ENCODE data around the gene RAB14.

DNA sequence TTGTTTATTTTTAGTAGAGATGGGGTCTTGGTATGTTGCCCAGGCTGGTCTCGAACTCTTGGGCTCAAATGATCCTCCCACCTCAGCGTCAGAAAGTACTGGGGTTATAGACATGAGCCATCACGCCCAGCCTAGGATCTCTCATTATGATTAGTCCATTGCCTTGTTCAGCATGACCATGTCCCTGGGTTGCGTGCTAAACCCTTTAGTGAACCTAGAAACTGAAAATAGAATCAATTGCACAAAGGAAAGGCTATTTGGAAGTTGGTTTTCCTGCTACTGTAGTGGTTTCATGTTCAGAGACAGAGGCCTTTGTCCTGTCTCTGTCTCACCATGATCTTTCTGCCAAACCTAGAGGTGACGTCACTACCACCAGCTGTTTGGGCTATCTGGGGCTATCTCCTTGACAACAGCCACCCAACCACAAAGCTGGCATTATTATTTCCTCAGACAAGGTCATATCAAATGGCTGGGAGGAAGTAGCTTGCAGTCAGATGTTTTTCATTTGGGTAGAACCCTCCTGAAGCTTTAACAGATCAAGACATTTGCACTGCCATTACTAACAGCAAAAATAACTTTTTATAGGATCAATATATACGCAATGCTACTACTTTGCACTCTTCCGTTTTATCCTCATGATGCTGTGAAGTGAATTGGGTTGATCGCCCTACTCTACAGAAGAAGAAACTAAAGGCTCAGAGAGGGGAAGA lies 4.0 kb upstream of the CDK5RAP2 start:
- RRBS, result no CpG with 5 or more reads among the region's 8 CpGs

- RRBS, result no CpG with 5 or more reads among the region's 2 CpGs
These were observed 2.6 kb downstream of the MEGF9 start for GRCh38 chr9:120711728-120712107.

DNA sequence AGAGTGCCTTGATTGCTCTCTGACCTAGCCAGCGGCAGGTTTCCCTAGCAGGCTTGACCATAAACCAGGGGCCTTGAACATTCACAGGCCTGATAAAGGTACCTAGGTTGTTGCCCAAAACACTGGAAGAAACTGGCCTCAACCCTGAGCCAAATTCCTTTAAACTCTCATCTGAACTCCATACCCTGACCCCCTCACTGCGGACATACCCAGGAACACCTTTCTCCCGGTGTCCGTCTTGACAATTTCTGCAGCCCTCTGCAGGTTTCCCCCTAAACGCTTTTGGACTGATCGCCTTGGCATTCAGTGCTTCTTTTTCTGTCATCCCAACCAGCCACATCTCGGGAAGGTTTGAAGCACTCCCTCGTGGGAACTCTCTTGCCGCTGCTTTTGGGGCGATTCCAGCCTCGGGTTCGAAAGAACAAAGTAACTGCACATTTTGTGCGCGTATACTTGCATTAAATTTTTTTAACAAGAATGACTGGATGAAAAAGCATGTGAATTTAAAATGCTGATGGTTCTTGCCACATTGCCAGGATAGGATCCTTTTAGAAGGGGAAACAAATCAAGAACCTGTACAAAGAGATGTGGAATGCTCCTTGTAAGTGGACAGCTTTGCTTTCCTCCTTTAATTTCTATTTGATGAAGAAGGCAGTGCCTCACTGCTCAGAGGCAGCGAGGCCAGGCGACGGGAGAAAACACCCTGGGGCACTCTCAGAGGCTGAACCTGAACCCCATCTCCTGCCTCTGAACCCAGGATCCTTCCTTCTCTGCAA lies 694 bp downstream of the PSMD5 start:
- RRBS, result no CpG with 5 or more reads among the region's 17 CpGs

DNA sequence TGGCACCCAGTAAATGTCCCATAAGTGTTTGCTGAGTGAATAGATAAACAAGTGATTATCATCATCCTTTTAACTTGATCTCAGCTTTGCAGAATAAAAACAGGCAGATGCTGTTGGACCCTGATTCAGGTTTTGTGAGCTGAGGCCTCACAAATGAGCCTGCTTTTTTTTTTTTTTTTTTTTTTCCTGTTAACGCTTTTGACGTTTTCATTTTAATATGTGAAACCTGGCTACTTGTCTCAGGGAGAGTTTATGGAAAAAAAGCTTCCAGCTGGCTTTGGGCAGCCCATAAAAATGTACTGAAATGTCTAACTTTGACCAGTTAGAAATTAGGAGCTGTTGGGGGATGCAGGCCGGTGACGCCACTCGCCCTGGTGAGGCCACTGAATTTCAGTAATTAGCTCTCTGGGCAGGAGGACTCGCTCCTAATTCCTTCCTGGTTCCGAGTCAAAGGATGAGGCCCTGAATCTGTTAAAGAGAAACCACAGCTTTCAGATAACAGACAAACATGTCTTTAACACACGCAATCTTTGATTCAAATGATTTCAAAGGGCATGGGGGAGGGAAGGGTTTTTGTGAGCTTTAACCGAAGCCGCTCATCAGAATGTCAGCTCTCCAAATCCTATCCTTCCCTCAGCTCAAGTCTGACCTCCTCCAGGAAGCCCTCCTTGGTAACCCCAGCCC lies 13.3 kb upstream of the PHF19 start:
- RRBS, result no CpG with 5 or more reads among the region's 10 CpGs

- RRBS, result no CpG with 5 or more reads among the region's 10 CpGs
These were observed 10.0 kb downstream of the TRAF1 start for GRCh38 chr9:120916431-120917135.

DNA sequence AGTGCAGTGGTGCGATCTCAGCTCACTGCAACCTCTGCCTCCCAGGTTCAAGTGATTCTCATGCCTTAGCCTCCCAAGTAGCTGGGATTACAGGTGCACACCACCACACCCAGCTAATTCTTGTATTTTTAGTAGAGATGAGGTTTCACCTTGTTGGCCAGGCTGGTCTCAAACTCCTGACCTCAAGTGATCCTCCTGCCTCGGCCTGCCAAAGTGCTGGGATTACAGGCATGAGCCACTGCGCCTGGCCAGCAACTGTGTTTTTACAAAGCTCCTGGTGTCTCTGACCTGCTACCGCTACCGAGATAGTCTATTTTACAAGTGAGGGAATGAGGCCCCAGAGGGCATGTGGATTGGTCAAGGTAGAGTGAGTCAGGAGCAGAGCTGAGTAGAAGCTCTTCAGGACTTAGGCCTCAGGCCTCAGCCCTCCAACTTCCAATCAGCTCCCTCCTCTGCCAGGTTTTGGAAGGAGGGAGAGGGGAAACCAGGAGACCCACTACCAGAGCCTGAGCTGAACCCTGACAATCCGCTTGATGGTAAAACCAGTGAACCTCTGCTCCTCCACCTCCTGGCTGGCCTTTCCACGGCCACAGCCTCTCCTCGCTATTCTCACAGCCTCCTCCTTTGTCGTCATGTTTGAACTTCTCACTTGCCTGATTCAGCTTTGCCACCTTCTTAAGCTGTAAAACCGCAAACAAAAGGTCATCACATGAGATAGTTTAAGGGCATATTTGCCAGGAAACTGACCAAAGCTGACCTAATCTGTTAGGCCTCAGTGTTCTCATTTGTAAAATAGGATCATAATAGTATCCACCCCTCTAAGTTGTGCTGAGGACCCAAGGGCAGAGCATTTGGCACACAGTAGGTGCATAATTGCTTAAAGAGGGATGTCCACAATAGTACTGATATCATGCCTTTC lies 1.9 kb downstream of the TRAF1 start:
- RRBS, result no CpG with 5 or more reads among the region's 10 CpGs

- RRBS, result no CpG with 5 or more reads among the region's 6 CpGs
These were observed 61.1 kb downstream of the C5 start for GRCh38 chr9:120988765-120989504.

GRCh38 chr9:121157463-121158376 lies 43.9 kb downstream of the RAB14 start:
- RRBS, result no CpG with 5 or more reads among the region's 7 CpGs

DNA sequence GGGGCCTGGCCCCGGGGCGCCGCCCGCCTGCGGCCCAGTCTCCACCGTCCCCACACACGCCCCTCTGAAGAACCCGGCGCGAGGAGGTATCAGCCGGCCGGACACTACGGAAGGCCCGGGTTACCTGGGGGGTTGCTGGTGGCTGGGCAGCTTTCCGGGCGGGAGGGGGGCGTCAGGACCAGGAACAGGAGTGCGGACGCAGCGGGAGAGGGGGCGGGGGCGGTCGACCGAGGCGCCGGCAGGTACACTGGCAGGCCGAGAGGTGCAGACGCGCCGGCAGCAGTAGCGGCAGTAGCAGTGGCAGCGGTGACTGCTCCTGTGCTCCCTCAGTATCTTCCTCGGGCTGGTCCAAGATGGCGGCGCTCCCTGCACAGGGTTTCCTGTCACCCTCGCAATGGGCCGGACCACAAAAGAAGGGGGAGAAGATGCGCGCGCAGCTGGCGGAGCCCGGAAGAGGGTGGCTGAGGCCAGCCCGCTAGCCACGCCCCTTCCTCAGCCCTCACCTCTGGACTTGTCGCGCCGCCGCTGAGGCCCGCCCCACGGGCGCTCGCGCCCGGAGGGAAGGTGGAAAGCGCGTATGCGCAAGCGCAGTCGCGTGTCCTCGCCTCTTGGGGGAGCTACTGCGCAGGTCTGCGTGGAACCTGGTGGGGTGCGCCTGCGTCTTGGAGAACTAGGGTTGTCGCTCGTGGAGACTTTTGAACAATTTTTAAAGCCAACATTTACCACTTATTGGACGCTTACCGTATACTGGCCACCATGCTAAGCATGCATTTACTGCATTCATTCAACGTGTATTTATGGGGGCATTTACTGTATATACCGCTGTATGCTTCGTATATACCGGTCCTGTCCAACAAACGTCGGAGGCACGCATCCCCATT lies at the start of gene RAB14:
Gene RAB14, minus strand, starts transcription at position 355 of the 881 bp plus-strand sequence.
- RRBS, result 1% methylated on average over 41 of the region's 76 CpGs

GRCh38 chr9:121268462-121269370 lies 754 bp downstream of the GSN start:
- RRBS, result under 1% methylated on average over 3 of the region's 18 CpGs

DNA sequence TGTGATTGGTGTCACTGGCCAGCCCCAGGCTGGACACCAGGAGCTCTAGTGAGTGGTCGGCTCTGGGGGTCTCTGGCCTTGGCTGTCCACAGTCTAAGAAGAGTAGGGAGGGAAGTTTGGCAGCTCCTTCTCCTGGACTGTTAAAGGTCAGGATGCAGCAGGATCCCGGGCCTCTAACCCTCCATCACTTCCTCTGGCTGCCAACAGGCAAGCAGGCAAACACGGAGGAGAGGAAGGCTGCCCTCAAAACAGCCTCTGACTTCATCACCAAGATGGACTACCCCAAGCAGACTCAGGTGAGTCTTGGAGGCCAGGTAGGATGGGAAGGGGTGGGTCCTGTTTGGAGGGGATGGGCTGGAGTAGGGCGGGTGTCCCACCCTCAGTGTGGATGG lies 50.2 kb downstream of the GSN start:
- RRBS, result no CpG with 5 or more reads among the region's 4 CpGs

GRCh38 chr9:121321035-121321597 lies 48.9 kb downstream of the STOM start:
- RRBS, result no CpG with 5 or more reads among the region's 8 CpGs

DNA sequence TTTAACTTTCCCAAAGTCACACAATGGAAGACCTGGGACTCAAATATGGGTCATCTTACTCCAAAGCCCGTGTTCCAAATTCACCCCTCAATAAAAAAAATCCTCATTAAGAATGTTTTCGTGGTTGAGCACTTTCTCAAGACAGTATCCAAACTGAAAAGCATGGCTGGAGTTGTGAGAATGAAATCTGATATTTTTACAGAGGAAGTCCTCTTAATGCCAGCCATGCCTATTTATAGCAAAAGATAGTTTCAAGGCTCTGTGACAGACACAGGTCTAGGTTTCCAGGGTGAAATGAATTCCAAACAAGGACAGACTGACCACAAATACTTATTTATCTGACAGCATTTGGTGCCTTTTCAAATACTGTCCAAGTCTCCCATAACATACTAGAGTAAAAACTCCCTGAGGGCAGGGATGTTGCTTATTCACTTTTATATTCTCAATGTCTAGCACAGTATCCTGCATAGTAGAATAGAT lies 10.3 kb downstream of the STOM start:
- RRBS, result no CpG with 5 or more reads among the region's 2 CpGs

GRCh38 chr9:121453076-121453593 lies 46.5 kb downstream of the GGTA1 start:
- RRBS, result no CpG with 5 or more reads among the region's 3 CpGs

GRCh38 chr9:121529706-121530110 lies 30.1 kb upstream of the GGTA1 start:
- RRBS, result no CpG with 5 or more reads among the region's 8 CpGs

- RRBS, result no CpG with 5 or more reads among the region's 4 CpGs
These were observed 66.1 kb upstream of the GGTA1 start for GRCh38 chr9:121565734-121566154.

GRCh38 chr9:121646069-121646880 lies 5.2 kb upstream of the DAB2IP start:
- RRBS, result no CpG with 5 or more reads among the region's 19 CpGs

DNA sequence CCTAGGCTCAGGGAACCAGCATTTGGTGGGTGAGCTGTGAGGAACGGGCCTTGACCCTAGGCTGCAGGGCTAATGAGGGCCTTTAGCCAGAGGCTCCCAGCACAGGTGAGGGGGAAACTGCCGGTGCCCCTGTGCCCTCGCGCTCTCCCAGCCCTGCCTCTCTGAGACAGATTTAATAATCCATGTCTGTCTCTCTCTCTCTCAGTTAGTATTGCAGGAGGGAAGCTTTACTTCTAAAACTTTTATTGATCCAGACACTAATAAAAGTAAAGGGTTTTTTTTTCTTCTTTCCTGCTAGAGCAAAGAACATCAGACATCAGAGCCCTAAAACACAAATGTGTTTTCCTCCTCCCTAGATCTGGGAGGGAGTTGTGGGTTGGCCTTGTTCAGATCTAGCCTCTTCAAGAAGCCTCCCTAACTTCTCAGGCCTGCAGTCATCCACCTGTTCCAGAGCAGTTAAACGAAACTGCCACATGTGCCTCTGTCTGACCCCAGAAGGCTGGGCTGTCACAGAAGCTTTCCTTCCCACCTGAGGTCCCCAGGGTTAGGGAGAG lies 86.8 kb downstream of the DAB2IP start:
- RRBS, result no CpG with 5 or more reads among the region's 5 CpGs

DNA sequence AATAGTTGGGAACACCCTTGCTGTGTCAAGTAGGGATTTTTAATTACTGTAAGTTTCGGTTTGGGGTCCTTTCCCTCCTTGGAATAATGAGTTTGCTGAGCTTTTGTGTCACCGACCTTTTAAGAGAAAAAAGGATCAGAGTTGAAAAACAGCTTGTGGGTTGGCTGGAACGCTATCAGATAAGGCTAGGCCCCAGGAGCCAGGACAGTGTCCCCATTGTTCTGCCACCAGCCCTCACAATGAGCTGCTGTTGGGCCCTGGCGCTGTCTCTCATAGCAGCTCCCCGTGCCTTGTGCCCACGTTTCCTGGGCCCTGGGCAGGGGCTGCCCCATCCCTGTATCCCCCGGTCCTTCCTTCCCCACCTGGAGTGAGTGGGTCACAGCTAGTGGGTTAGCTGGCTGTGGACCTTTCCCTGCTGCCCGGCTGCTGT lies 99.3 kb downstream of the DAB2IP start:
- RRBS, result 72% methylated on average over 2 of the region's 8 CpGs

- RRBS, result no CpG with 5 or more reads among the region's 12 CpGs
These were observed 112.0 kb downstream of the DAB2IP start for GRCh38 chr9:121763465-121763893.

All from T47D (cell line).